NT2/D1 (cell line): ENCODE measurements around a stretch of chr15.

DNA sequence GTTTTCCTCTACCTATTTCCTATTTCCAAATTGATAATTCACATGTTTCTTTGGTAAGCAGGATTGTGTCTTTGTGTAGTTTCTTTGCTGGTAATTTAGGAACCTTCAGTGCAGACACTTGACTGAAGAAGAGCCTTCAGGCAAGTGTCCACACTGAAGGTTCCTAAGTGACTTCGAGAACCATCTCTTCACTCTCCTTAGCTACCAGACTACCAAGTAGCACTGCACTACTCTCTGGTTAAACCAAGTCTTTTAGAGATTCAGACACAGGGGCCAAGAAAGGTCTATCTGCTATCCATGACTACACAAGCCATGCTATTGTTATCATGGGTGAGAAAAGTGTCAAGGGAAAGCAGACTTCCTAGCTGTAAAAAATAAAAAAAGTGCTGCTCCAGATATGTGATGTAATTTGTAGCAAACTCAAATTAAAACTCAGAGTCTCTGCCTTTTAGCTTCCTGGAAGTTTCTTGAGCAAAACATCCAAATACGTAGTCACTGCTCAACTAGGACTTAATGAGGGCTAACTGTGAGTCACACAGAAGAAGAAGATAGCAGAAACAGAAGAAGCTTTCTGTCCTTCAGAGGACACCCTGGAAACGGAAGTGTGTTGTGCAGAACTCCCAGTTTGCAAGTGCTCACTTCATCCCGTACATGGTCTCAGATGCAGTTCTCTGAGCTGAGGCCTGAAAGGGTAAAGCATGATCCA lies 393.5 kb upstream of the NR2F2 start:
- RRBS, 2 experiments = no CpG with 5 or more reads among the region's 4 CpGs

DNA sequence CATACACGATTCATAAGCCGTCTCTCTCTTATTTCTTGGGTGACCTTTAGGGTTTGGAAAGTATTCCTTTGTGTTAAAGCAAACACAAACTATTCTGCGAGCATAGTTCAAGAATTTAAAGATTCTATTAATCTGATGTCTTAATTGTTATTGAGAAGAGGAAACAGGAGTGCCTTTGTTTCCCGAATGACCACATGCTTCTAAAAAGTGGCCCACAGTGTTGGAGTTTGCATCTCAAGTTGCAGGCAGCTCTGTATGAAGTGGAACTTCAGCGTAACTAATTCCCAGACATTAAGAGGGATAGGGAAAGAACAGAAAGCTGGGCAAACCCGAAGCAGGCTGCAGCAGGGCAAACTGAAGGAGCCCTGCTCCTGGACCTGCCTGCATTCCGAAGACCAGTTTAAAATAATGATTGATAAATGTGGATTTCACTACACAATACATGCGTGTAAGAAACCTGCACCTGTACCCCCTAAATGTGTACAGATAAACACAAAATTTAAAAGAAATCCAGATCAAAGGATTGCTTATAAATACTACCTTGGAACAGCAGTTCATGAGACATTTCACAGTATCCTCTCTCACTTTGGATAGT lies 163.6 kb upstream of the NR2F2 start:
- RRBS, 2 experiments = no CpG with 5 or more reads among the region's 8 CpGs

GRCh38 chr15:96209133-96209964 lies 121.2 kb upstream of the NR2F2 start:
- RRBS, 2 experiments = no CpG with 5 or more reads among the region's 13 CpGs

DNA sequence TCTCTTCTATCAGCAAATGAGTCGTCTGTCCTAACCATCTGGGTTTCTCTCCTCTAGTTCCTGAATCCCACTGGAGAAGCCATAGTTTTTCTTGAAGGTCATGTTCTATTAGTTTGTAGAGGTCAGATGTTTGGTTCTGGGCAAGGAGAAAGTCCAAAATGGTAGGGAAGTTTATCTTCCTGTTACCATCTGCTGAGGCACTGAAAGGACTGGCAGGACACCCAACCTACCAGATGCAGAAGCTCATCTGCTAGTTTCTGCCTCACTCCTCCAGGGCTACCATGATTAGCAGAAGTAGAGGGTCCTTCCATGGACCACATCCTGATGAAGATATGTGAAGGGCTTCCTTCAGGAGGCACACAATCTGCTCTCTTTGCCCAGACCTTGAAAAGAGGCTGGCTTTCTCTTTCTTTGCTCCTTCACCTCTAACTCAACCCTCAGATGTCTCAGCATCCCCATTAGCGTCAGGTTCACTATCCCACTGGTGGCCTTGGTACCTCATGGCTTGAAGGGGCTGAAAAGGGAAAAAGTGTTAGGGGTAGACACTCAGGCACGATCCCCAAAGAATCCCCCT lies 85.7 kb upstream of the NR2F2 start:
- RRBS, 2 experiments = no CpG with 5 or more reads among the region's 3 CpGs

DNA sequence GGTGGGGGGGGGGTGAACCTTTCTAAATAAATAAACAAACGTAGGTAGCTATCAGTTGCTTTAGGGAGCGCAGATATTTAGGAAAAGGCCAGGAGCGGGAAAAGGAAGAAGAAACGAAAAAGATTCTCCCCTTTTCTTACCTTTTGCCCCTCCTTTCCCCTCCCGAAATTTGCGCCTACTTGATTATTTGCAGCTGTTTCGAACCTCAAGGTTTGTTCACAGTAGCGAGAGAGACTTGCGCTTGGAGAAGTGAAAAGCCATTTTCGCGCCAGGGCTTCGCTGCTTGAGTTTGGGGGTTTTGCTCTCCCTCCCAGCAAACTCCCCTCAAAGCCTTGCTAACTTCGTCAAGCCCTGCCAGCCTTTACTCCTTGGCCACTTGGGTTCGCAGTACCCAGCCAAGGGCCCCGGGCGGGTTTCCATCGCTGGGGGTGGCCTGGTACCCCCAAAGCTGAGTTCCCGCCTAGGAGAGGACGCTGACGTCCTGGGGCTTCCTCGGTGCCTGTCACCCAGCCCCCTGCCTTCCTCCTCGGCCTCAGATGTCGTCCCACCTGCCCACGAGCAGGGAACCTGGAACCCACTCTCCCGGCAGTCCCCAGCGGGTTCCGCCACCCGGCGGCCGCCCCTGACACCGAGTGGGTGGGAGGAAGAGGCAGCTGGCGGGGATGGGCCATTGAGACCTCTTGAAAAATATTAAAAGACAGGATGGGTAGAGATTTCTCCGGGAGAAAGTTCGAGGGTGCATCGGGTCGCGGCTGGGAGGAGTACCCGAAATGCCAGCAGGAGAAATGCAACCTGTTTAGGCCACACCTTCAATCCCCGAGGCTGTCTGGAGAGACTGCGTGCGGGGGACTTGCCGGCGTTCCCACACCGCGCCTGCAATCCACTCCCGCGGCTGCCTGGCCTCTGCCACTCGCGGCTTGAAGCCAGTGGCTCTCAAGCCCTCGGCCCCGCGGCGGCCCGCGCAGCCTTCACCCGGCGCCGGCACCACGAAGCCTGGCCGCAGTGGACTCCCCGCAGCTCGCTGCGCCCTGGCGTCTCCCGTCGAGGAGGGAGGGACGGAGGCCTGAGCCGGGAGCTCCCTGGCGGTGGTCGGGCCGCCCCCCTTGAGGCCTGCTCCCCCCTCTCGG lies 8.9 kb upstream of the NR2F2 start:
- RRBS, 2 experiments = 1 to 2% methylated on average over 9 to 28 of the region's 72 CpGs

- RRBS, 2 experiments = no CpG with 5 or more reads among the region's 6 CpGs
These were observed 4.3 kb upstream of the NR2F2 start for GRCh38 chr15:96326218-96326520.

DNA sequence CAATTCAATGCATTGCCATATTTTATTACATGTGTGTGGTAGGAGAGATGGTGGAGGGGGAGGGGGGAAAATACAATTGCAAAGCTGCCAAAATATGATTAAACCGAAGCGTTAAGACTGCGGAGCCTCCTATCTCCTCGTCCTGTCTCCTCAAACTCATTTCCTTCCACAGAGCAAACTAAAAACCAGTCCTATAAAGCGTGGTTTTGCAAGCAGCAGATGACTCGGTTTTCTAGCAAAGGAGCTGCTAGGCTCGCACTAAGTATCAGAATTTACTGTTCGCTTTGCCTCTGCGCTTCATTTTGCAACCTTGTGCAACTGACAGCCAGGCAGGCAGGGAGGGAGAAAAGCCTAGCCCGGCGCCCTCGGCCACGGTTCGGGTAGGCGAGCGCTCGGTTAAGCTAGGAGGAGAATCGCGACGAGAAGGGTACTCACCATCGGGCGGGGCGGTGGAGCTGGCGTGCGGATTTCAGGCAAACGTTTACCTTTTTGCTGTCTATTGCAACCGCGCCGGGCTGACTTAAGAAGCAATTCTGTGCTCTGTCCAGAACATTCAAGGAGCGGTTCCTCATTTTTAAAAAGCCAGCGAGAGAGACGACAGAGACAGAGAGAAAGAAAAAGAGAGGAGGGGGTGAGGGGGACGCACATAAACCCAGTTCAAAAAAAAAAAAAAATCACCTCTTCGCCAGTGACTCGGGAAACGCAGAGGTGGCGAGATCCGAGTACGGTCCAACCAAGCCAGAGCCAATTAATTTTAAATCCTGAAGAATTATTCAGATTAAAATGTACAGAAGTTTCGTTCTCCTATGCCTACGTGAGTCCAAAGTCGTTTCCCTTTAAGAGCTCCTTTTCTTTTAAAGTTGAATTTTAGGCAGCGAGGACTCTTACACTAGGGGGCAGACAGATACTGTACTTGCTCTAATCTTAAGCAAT lies 3.7 kb upstream of the NR2F2 start:
- RRBS, 2 experiments = no CpG with 5 or more reads among the region's 43 CpGs

- RRBS, 2 experiments = no CpG with 5 or more reads among the region's 2 CpGs
These were observed 19.7 kb downstream of the NR2F2 start for GRCh38 chr15:96350251-96350481.

- RRBS, 2 experiments = no CpG with 5 or more reads among the region's 6 CpGs
These were observed 24.6 kb downstream of the NR2F2 start for GRCh38 chr15:96354985-96355517.

DNA sequence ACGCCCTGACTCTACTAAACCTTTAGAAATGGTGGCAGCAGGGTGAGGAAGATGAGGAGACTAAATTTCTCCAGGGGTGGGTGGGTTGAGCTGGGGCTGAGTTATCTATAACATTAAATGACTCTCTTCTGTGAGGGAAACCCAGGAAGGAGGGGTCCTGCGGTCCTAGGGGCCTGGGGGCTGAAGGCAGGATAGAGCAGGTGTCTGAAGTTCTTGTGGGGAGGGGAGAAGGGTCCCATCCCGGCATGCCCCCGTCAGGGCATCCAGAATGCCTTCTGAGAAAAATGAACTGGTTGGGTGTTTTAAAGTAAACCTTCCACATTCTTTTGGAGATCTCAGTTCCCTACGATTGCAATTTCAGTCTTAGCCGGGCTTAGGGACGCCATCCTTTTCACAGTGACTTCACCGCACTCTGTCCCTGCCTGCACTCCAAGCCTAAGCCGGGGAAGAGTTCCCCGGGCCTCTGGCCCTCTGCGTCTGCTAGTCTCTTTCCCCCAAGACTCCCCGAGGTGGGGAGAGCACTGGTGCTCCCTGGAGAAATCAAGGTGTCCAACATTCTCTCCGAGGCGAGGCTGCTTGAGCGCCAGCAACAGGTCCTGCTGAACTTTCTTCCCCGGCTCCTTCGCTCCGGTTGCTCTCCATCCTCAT lies 28.6 kb downstream of the NR2F2 start:
- RRBS, 2 experiments = 3 to 4% methylated on average over 3 to 4 of the region's 18 CpGs

GRCh38 chr15:97947381-97947732 lies 13.1 kb upstream of the ARRDC4 start:
- RRBS, 2 experiments = no CpG with 5 or more reads among the region's 1 CpG

GRCh38 chr15:97963638-97964102 lies 3.2 kb downstream of the ARRDC4 start:
- RRBS, 2 experiments = no CpG with 5 or more reads among the region's 6 CpGs

GRCh38 chr15:97978579-97979159 lies 18.2 kb downstream of the ARRDC4 start:
- RRBS, 2 experiments = no CpG with 5 or more reads among the region's 4 CpGs

DNA sequence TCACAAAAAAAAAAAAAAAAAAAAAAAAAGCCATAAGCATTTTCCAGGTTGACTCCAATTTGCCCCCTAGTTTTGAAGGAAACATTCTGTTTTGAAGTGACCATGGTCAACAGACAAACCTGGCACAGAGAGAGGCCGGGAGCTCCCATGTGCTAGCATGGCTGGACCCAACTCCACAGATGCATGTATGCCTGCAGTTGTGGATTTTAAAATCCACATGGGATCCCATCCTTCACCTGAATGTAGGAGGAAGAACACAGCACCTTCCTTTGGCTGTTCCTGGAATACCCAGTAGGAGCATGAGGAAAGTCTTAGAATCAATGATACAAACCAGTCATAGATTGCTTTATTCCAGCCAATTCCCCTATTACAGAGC lies 39.6 kb downstream of the ARRDC4 start:
- RRBS, 2 experiments = no CpG with 5 or more reads among the region's 1 CpG

GRCh38 chr15:98103507-98103838 lies 143.0 kb downstream of the ARRDC4 start:
- RRBS, 2 experiments = no CpG with 5 or more reads among the region's 9 CpGs

- RRBS, 2 experiments = under 1 to 1% methylated on average over 18 of the region's 73 CpGs
These were observed 100.5 kb upstream of the IGF1R start for GRCh38 chr15:98547495-98548620.

DNA sequence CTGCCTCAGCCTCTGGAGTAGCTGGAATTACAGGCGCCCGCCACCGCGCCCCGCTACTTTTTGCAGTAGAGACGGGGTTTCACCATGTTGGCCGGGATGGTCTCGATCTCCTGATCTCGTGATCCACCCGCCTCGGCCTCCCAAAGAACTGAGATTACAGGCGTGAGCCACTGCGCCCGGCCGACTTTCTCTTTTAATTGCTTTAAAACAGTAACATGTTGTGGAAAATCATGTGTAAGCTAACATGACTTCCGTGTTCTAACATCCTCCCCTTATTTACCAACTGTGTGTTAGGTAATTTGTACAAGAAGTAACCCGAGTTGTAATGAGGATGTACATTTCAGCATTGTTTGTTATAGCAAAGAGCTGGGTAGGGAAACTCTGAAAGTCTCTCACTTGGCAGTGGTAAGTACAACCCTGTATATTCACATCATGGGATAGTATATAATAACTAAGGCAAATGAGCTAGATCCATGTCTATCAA lies 17.8 kb upstream of the IGF1R start:
- RRBS, 2 experiments = no CpG with 5 or more reads among the region's 17 CpGs

- RRBS, 2 experiments = under 1 to 2% methylated on average over 42 to 49 of the region's 85 CpGs
These were observed 1.2 kb upstream of the IGF1R start for GRCh38 chr15:98646931-98647841.

DNA sequence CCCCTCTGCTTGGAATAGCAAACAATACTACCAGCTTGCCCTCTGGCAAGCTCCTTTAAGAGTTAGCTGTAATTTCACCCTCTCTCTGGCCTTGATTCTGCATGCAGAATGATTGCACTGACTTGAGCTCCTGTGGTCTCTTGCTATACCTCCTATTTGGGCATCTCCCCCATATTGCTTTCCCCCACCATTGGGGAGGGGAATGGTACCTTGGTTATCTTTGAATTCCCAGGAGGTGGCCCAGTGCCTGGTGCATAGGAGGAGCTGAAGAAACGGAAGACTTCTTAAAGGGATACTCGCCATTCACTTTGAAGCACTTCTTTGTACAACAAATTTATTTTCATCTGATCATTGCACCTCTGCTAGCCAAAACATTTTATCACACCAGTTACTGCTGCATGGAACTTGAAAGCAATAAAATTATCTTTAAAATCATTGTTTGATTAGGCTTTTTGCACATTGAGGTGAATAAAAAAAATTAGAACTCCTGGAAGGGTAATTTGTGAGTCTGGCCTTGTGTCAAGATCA lies 12.0 kb downstream of the IGF1R start:
- RRBS, 2 experiments = no CpG with 5 or more reads among the region's 2 CpGs